Urinary bladder (tissue), 3 donors: ENCODE measurements around a stretch of chr6.

DNA sequence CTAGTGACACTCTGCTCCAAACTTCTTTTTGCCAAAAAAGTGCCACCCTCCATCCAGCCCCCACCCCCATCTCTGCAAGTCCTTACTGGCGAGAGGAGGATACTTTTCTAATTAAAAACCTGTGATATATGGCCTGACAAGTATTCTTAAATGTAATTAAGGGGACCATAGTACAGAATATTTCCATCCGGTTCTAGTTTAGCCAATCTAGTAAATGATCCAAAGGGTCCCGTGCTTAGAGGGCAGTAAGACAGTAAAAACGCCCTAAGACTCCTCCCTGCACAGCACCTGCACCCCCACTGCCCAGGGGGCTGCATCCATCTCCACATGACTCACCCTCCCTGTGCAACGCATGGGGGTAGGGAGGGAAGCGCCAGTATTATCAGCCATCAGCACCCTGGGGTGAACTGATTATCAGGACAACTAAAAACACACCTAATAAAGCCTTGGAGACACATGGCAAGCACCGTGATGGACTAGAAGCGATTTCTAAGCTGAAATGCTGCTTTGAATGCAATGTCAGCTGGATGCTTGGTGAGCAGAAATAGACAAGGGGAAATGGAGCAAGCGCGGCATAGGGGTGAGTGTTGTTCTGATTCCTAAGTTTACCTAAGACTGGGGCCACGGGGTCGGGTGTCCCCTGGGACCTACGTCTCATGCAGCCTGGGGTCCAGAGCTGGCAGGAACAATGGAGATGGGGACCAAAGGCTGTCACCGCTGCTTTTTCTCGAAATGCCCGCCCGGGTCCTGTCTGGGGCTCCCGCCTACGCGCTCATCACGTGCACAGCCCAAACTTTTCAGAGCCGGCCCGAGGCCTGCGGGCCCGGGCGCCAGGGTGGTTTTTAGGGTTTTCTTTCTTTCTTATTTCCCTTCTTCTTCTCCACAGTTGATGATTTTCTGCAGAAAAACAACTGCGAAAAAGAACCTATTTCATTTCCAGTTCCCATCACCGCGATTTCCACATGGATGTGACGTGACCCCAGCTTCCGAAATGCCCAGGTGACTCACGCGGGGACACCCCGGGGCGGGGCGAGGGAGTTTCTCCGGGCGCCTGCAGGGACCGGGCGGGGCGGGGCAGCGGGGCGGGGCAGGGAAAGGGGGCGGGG is 732 bp upstream of the TNFAIP3 start:
- PRO-cap = unidirectional peak, minus-strand start at position 726 of the sequence; unidirectional peak, minus-strand start at position 749 of the sequence; bidirectional peak, plus-strand start outside the sequence, minus-strand start at position 960 of the sequence
- RAMPAGE, long total RNA = no peak

GRCh38 chr6:137877052-137877647 is 10.1 kb downstream of the TNFAIP3 start:
- PRO-cap = no peak
- RAMPAGE, long total RNA = no peak

- PRO-cap = no peak
- RAMPAGE, long total RNA = no peak
Measured at GRCh38 chr6:137881999-137883077, 15.3 kb downstream of the TNFAIP3 start.

GRCh38 chr6:138088321-138089041 is 18.7 kb downstream of the PERP start:
- PRO-cap = no peak
- RAMPAGE, long total RNA = no peak

GRCh38 chr6:138182905-138183282 is 21.2 kb downstream of the ARFGEF3 start:
- PRO-cap = no peak
- RAMPAGE, long total RNA = no peak

DNA sequence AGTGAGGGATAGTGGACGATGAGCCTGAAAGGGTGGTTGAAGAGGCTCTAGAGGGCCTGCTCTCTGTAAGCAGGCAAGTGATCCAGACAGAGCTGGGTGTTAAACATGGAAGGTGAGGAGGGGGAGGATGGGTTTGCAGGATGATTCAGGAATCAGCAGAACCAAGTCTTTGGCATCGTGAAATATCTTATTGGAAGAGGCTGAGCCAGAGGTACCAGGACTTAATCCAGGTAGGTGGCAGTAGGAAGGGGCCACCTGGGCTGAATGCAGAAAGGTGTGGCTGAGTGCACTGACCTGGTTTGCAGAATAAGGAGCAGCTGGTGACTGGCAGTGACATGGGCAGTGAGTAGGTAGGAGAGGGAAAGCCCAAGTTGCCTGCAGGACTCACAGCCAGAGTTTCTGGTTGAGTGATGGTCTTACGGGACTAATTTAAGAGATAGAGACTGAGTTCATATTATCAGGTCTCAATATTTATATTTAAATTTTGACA is 1.0 kb upstream of the PBOV1 start:
- PRO-cap = no peak
- RAMPAGE, long total RNA = no peak

DNA sequence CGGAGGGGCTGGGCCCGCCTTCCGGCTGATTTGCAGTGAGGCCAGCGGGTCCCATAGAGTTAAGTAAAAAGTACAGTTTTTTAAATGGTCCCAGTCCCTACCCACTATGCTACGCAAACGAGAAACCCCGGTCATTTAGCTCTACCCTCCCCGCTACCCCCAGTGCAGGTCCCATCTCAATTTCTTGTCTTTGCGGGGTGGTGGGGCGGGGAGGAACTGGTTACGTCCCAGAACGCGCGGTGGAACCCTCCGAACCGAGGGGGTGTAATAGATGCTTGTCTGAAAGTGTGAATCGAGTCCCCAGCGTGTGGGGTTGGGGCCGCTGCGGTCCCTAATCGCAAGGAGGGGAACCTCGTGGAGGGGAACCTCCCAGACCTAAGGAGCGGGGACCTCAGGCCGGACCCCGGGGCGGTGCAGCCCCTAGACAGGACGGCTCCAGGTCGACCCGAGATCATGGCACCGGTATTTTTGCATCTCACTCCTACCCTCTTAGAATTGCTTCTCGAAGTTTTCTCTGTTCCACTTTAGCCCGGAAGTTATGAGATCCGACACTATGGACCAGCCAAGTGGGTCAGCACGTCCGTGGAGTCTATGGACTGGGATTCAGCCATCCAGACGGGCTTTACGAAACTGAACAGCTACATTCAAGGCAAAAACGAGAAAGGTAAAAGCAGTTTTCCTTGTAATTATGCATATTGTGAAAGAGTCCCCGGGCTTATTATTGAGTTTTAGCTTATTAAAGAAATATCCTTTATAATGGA is 774 bp downstream of the HEBP2 start:
- PRO-cap = bidirectional peak, plus-strand start at position 585 of the sequence, minus-strand start at position 491 of the sequence
- RAMPAGE, long total RNA = no peak

- PRO-cap = no peak
- RAMPAGE, long total RNA = no peak
Measured at GRCh38 chr6:138441710-138442336, 37.8 kb downstream of the HEBP2 start.

- PRO-cap = no peak
- RAMPAGE, long total RNA = no peak
Measured at GRCh38 chr6:138503408-138503881, 4.2 kb upstream of the NHSL1 start.

DNA sequence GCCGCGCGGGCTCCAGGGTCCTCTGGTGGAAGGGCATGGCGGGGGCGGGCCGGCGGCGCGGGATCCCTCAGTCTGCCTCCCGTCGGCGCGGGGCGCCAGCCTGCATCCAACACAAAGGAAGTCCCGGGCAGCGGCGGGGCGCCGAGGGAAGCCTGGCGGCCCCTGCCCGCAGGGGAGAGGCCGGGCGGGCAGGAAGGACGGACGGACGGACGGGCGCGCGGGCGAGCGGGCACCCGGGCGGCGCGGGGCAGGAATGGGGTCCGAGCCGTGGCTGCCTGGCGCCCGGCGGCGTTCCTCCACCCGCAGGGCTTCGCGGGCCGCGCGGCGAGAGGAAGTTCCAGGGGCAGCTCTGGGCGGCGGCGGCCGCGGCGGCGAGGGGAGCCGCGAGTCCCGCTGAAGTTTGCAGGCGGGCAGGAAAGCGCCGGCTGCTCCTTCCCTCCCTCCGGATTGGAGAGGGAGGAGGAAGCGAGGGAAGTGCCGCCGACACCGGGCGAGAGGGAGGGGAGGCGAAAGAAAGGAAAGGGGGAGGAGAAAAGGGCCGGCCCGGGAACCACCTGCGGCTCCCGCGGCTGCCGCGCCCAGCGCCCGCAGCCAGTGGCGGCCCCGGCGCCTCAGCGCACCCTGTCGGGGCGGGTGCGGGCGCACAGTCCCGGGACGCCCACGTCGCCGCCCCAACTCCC is 80.7 kb upstream of the CCDC28A start:
- PRO-cap = bidirectional peak, plus-strand start at position 519 of the sequence, minus-strand start at position 449 of the sequence
- RAMPAGE, long total RNA = no peak

DNA sequence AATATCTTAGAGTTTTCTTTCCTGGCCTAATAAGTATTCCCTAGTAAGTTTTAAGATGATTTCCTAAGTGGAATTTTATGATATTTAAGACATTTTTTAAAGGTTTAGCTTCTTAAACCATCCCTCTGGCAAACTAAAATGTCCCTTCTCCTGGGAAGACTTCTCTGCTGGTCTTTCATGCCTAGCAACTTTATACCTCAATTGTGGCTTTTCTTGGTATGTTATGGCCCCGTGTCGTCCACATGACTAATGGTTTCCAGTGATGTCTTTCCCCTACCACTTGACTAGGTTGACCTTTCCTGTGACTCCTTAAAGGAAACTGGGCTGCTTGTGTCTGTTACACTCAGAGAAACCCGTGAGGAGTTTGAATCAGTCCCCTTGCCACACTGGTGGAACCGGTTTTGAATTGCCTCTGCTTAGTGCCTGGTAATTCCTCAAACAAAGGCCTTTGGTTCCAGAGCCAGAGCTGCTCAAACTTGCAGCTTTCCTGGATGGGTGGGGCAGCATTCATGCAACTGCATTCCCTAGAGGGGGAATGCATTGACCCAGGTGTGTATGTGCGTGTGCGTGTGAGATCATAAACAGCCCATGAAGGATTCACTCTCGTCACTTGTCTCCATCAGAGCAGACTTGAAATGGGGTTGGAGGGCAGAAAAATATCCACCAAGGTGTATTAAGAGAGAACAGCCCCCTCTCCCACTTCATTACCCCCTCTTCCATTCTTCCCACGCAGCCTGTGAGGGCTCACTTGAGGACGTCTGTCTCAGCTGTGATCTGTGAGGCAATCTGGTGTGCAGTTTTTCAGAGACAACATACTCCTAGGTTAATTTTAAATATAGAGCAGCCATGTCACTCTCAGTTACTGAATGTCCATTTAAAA is 22.0 kb downstream of the ECT2L start:
- PRO-cap = no peak
- RAMPAGE, long total RNA = no peak

DNA sequence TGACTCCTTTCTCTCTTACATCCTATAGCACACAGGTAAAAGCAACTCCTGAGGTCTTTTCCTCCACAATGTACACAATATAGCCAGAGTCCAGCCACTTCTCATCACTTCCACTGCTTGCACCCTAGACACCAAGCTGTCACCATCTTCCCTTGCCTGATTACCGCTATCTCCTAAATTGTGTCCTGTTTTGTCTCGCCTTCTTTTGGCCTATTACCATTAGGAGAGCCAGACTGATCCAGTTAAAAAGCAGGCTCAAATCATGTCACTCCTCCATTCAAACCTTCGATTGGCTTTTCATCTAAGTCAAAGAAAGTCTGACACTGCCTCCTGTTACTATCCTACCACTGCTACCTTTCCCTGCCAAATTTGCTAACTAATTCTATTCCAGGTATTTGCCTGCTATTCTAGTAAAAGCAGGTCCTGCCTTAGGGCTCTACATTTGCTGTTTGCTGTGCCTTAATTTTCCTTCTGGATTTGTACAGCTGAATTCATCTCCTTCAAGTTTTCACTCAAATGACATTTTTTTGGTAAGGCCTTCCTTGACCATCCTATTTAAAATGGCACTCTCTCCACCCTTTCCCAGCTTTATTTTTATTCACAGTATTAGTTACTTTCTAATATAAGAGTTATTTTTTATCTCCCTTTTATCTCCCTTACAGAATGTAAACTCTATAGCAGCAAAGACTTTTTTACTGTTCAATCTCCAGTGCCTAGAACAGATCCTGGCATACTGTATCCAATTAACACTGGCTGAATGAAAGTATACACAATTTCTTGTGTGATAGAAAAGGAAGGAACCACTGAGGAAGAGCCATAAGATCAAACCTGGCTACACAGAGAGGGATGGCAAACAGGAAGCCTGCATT is 68.6 kb downstream of the REPS1 start:
- PRO-cap = no peak
- RAMPAGE, long total RNA = no peak

- PRO-cap = no peak
- RAMPAGE, long total RNA = no peak
Measured at GRCh38 chr6:138987035-138987425, 1.0 kb downstream of the REPS1 start.

DNA sequence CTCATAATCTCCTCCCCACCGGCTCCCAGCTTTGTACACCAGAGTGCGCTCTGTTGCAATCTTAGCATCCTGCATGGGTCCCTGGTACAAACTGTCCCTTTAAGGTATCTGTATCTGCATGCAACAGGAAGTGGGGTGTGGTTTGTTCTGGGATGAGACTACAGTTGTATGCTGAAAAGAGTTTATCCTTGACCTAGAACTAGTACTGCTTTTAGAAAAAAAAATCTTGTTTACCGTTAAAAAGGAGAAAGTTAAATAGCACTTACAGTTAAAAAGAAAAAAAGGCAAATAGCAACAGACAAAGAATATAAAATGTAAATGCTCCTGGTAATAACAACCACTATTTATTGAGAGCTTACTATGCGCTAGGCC is 9.9 kb upstream of the HECA start:
- PRO-cap = no peak
- RAMPAGE, long total RNA = no peak

- PRO-cap = no peak
- RAMPAGE, long total RNA = no peak
Measured at GRCh38 chr6:139137445-139138436, 2.9 kb downstream of the HECA start.

DNA sequence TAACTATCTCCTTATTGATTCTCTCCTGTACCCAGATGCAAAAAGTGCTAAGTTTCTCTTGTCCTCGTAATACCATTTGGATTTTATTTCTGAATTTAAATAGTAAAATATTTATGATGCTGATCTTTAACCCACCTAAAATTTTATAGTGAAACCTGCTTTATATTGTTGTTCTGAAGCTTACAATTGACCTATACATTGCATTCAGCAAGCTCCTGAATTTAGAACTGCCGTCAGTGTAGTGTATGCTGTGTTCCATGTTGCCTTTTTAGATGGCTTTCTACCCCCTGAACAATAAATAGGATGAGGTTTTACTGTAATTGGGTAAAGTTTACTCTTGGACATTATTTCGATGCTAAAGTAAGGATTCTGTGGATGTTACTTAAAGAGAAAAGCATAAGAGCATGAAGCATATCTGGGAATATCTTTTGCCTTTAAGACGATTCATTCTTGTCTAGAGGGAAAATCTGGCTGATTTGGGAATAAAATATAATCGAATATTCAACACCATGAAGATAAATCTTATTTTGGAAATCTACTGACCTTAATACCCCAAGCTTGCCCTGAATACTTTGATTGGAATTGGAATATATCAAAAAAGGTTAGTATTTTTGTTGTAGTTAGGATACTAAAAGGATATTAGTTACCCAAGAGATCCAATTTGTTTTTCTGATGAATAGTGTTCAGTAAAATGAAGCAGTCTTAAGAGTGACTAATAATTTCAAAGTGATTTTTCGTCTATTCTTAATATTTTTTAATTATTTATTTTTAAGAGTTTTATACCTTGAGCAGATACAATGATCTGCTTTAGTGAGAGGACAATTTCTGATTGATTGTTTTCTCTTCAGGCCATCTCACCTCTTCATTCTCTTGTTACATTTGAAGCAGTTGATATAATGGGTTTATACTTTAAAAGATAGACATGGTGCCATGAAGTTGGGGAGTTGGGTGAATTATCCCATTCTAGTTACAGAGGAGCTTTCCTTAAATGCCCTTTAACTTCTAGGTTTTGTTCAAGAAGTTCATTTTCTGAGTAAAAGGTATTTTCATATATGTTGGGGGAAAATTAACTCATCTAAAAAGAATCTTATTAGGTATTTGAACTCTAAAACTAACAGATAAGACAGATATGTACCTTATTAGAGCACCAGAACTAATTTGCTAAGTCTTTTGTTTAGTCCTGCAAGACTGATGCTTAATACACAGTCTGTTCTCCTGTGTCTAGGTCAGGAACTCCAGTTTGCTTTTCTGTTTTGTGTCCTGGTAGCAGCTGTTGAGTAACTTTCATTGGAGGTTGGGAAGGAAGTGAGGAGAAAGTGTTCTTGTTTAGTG is 44.8 kb downstream of the HECA start:
- PRO-cap = no peak
- RAMPAGE, long total RNA = no peak

GRCh38 chr6:139278096-139278401 is 13.7 kb downstream of the TXLNB start:
- PRO-cap = no peak
- RAMPAGE, long total RNA = no peak

GRCh38 chr6:139442112-139442499 is 67.7 kb upstream of the CITED2 start:
- PRO-cap = no peak
- RAMPAGE, long total RNA = no peak

DNA sequence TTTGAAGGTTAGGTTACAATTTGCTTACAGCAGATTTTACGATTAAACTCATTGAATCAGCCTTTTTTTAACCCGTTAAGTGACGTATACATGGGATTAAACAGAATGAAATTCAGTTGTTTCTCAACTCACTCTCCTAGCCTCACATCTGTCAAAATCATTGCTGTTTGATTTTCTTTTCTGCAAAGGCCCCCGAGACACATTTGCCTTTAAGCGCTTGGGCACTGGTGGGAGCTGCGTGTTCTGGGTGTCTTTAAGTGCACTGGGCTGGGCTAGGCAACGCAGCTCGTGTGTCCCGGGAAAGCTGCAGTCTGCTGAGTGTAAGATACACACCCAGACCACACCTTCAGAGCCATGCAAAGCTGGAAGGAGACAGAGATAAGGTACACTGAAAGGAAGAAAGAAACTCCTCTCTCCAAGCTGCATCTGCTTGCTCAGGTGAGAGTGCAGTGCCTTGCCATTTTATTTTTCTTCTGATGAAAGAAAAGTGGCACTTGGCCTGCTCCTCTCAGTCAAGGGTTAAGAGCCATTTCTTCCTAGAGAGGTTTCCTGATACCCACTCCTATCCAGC is 159.6 kb upstream of the CITED2 start:
- PRO-cap = no peak
- RAMPAGE, long total RNA = no peak

GRCh38 chr6:139539775-139540183 is 165.3 kb upstream of the CITED2 start:
- PRO-cap = no peak
- RAMPAGE, long total RNA = no peak